ENCODE data around the gene THADA.

DNA sequence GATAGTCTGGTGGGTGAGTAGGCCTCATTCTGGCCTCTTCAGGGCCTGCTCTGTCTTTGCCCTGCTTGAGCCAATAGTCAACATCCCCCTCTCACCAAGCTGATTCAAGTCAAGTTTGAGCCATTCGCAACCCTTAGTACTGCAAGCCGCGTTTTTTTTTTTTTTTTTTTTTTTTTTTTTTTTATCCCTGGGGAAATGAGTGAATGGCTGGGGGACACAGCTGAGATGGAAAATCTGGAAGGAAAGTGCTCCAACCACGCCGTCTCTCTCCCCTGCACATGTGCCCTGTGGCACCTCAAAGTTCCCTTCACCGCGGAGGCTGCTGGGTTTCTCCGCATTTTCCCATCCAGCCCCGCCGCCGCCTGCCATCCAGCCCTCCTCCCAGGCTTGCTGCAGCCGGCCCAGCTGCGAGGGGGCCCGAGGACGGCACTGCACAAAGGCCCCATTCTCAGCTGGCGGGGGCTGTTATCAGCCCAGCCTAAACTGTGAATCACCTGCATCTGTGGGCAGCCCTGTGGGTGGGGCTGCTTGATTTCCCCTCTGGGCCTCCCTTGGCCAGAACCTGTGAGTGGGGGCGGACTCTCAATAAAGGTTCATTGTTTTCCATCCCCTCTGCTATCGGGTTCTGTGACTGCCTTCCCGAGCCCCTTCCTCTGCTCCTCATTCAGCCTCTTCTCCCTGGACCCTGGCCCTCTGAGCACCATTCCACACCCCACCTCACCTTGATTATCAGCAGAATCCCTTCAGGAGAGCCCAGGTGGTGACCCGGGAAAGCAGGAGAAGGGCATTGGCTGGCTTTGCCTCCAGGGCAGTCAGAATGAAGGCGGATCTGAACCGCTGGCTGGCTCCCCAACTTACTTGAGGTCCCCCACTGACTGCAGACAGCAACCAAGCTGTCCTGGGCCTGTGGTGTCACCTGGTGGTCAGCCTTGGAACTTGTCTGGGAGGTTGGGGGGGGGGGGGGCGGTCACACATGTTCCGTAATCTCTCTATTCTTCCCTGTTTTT is 204.6 kb downstream of the ZFP36L2 start:
- RRBS, result no CpG with 5 or more reads among the region's 24 CpGs

- RRBS, result no CpG with 5 or more reads among the region's 7 CpGs
These were observed 142.3 kb downstream of the ZFP36L2 start for GRCh38 chr2:43084057-43084510.

GRCh38 chr2:43084534-43085130 is 141.8 kb downstream of the ZFP36L2 start:
- RRBS, result no CpG with 5 or more reads among the region's 10 CpGs

DNA sequence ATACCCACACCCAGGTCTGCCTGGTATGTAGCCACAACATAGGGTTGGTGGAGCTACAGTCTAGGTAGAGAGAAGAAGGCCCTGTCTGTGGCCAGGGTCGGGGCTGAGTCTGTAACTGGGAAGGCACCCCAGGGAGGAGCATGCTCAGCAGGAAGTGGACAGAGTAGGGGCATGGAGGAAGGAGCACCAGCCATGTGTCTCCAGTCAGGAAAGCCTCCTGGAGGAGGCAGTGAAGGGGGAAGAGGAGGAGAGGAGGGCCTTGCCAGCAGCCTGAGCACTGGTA is 98.3 kb downstream of the ZFP36L2 start:
- RRBS, result no CpG with 5 or more reads among the region's 1 CpG

GRCh38 chr2:43134001-43134362 is 92.4 kb downstream of the ZFP36L2 start:
- RRBS, result no CpG with 5 or more reads among the region's 11 CpGs

DNA sequence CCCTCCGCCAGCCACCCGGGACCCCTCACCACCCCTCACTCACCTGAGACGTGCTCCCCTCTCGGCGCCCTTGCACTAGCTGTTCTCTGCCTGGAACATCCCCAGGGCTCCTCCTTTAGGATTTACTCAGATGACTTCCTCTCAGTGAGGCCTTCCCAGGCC is 89.0 kb downstream of the ZFP36L2 start:
- RRBS, result no CpG with 5 or more reads among the region's 5 CpGs

GRCh38 chr2:43228249-43228824 is 1.9 kb upstream of the ZFP36L2 start:
- RRBS, result no CpG with 5 or more reads among the region's 3 CpGs

- RRBS, result no CpG with 5 or more reads among the region's 7 CpGs
These were observed 2.9 kb upstream of the ZFP36L2 start for GRCh38 chr2:43229147-43229765.

GRCh38 chr2:43300515-43301702 is 74.5 kb upstream of the ZFP36L2 start:
- RRBS, result no CpG with 5 or more reads among the region's 14 CpGs

GRCh38 chr2:43375549-43376422 is 149.4 kb upstream of the ZFP36L2 start:
- RRBS, result no CpG with 5 or more reads among the region's 3 CpGs

DNA sequence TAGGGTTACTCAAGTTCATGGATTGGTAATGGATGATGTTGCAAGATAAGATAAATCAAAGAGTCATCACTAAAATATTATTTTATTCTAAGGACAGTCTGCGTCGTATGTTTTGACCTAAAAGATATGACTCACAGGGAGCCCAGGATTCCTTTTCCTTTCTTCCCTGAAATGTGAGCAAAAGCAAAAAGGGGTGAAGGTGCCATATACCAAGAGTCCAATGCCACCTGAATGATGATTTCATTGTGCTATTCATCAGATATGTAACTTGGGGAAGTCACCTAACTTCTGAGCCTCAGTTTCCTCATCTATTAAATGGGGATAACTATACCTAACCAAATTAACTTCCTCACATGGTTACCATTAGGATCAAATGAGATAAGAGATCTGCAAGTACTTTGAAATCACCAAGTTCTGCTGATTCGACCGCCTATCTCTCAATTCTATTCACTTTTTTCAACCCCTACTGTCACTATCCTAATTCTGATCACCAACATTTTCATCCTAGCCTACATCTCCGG is 137.6 kb downstream of the THADA start:
- RRBS, result no CpG with 5 or more reads among the region's 5 CpGs

GRCh38 chr2:43595513-43596255 is at the start of gene THADA:
TSS of gene THADA (minus strand) at chr2:43596038.
- RRBS, result 2% methylated on average over 10 of the region's 50 CpGs

DNA sequence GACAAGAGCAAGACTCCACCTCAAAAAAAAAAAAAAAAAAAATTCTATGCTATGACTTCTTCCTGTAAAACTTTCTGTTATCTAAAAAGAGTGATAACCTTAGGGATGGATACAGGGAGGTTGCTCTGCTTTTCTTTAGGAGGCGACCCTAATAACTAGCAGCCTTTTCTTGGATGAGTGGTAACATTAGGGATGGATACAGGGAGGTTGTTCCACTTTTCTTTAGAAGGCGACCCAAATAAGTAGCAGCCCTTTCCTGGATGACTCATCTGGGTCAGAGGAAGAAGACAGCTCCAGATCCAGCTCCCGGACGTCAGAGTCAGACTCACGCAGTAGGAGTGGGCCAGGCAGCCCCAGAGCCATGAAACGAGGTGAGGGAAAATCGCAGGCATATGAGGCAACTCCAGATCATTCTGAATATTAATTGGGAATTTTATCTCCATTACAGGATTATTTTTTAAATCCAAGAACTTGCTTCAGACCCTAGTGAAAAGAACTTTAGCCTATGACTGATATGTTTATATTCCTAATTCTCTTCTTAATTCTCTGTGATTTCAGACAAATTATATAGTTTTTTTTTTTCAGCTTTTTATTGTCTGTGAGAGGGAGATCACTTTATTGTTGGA is 31.1 kb upstream of the C1GALT1C1L start:
- RRBS, result no CpG with 5 or more reads among the region's 7 CpGs

DNA sequence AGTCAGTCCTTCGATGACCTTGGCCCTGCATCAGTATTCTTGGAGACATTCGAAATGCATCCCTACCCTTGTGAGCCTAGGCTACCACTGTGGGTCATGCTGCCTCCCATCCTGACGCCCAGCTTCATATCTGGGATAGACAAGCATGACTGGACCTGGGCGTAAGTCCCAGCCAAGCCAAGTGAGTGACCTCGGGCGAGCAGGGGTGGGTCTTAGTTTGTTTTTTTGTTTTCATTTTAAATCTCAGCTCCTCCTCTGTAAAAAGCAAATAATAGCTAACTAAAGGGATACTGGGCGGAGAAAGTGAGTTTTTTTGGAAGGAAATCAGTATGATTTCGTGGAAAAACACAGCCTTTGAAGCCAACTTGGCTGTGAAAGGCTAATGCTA is 13.5 kb downstream of the ABCG5 start:
- RRBS, result no CpG with 5 or more reads among the region's 8 CpGs

DNA sequence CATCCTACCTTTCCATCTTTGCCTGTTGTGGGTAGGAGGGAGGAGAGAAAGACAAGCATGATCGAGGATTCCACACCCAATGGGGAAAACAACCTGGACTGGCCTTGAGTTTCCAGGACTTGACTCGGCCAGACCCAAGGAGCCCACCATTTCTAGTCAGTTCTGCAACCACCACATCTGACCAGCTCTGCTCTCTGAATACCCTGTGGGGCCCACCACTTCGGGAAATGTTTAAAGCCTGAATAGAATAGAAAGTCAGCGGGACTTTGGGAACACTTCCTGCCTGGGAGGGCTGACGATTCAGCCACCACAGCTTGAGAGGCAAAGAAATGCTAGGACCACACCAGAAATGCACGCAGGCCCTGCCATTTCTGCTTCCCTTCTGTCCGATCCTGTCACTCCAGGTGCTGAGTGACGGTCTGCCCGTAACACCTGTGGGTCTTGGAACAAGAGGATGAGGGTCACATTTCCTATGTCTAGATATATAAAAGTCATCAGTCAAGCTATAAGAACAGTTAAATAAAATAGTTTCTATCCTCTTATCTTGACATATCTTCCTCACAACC is 1.4 kb downstream of the ABCG8 start:
- RRBS, result no CpG with 5 or more reads among the region's 9 CpGs

DNA sequence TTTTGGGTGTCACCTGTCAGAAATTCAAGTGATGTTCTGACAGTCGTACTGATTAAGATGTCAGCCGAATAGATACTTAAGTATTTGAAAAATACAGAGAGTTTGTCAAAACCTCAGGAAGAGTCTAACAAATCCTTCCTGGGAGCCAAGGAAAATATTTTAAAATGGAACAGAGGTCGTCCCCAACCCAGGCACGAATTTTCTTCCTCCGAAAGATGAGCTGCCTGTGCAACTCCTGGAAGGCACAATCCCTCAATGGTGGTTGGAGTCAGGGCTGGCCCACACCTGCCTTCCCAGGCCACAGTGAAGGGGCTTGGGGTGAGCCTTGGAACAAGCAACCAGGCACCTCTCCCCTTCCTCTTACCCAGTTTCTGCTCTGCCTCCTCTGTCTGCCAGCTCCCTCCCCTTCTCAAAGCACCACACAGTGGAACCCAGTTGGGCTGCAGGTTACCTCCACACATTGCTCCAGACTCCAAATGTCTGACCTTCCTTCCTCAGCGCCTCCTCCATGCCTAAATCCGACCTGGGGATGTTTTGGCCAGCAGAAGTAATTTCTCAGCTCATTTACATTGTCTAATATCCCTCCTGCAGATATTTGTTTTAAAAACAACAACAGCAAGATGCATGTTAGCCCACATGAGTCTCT is 2.7 kb downstream of the ABCG8 start:
- RRBS, result no CpG with 5 or more reads among the region's 7 CpGs

DNA sequence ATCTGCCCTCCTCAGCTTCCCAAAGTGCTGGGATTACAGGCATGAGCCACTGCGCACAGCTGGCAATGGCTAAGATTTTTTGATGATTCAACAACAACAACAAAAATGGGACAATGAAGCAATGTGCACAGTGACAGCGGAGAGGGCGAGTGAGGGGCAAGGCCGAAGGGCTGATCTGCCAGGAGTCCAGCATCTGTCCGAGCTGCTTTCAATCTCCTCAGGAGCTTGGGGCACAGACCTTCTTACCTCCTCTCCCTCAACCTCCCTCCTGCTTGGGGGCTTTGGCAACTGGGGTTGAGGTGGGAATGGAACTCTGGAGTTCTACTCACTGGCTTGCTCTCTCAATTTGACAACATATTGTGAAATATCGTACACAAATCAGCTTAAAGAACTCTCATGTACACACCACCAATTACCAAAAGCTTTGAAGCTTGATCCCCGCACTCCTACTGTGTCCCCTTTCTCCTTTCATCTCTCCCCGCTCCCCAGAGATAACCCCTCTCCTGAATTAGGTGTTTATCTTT is 3.5 kb downstream of the ABCG8 start:
- RRBS, result no CpG with 5 or more reads among the region's 8 CpGs

GRCh38 chr2:43888225-43888799 is 49.5 kb downstream of the ABCG8 start:
- RRBS, result no CpG with 5 or more reads among the region's 2 CpGs

GRCh38 chr2:43905398-43906090 is 66.8 kb downstream of the ABCG8 start:
- RRBS, result no CpG with 5 or more reads among the region's 15 CpGs

DNA sequence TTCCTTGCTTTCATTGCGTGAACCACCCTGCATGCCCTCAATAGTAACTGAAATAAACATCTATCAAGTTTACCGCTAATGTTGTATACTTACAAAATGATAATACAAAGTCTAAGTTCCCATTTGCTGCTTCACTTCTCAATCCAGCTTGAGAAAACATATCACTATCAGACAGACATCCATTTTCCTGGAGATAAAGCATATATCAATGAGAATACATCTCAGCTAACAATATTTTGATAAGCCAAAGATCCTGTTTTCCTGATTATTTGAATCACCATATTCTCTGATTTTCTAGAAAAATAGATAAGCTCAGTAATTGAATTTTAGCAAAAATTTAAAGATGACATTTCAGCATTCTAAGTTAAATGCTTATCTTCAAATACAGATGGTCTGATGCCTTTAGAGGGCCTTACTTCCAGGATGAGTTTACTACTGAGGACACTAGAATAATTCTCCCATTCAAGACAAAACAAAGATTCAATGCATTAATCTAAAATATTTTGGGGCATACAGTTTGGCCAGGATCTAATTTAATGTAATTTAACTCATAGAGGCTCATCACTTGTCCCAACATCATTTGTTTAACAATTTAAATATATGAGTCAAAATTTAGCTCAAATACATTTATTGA is 35.2 kb downstream of the LRPPRC start:
- RRBS, result no CpG with 5 or more reads among the region's 2 CpGs